Mammary microvascular endothelial cell (primary cell): Measurements from ENCODE around the genes ASTL and STARD7.

- RAMPAGE, long total RNA, result no peak
These were observed 553.9 kb downstream of the RPIA start for GRCh38 chr2:89245360-89245834.

GRCh38 chr2:95031382-95031572 lies 5.8 kb downstream of the MAL start:
- RAMPAGE, long total RNA, result no peak

- RAMPAGE, long total RNA, result no peak
These were observed 44.8 kb downstream of the MRPS5 start for GRCh38 chr2:95076682-95077255.

GRCh38 chr2:95345009-95346164 lies 48.2 kb downstream of the KCNIP3 start:
- RAMPAGE, long total RNA, result no peak

DNA sequence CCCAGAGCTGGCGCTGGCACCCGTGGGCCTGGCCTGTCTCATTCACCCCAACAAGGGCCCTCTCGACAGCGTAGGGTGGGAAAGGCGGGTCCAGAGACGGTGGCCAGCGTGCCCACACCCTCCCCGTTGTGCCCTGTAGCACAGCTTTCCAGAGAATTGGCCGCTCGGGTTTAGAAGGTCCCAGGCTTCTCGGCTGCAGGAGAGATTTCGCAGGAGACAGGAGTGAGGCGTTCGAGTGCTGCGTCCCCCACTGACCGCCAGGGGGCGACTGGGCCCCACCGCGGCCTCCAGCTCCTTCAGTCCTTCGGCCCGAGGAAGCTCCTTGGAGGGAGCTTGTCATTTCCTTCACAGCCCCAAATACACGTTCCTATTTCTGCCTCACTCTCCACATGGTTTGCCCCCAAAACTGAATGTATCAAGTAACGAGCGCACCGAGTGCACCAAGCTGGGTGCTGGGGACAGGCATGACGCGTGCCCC lies 13.4 kb upstream of the FAHD2A start:
- RAMPAGE, long total RNA, result no peak

DNA sequence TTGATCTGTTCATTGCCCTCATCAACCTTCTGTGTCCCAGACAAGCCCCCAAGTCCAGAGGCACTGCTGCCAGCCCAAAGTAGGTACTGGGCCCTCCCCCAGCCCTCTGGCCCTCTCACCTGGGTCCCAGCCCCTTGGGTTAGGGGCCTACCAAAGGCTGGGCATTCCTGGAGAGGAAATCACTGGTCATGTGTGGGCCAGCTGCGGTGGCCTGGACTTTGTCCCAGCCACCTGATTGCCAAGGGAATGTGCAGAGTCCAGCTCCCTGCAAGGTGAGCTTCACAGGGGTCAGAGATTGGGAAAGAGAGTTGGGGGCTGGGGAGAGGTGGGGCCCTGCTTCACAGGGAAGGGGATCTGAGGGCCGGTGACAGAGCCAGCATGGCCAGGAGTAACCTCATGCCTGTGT lies 12.0 kb upstream of the FAHD2A start:
- RAMPAGE, long total RNA, result no peak

GRCh38 chr2:95391780-95392214 lies 10.7 kb upstream of the FAHD2A start:
- RAMPAGE, long total RNA, result no peak

DNA sequence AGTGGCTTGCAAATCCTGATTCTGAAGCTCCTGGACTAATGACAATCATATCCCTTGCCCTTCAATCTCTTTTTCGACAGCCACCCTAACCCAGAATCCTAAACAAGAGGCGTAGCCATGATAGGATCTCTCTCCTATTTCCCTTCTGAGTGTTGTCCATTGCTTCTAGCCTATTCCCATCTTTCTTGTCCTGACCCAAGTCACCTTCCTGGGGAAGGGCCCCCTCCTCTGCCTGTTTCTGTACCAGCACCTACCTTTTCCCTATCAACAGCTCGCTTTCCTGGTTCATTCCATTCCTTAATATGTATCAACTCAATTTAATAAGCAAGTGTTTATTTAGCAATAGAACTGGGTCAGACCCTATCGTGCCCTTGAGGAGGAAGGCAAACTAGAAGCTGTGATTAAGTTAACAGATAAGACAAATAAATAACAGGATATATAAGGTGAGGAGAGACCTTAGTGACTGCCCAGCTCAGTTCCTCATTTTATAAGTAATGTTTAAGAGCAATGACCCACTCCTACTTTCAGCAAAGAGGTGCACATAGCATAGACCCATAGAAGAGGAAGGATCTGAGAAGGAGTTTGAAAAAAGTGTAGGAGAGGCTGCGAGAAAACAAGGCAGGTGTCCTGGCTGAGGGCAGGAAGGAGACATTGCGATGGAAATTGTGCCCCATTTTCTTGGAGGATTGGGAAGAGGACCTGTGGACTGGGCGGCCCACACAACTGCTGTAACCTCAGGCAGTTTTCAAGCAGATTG lies 74.0 kb downstream of the TRIM43 start:
- RAMPAGE, long total RNA, result no peak

DNA sequence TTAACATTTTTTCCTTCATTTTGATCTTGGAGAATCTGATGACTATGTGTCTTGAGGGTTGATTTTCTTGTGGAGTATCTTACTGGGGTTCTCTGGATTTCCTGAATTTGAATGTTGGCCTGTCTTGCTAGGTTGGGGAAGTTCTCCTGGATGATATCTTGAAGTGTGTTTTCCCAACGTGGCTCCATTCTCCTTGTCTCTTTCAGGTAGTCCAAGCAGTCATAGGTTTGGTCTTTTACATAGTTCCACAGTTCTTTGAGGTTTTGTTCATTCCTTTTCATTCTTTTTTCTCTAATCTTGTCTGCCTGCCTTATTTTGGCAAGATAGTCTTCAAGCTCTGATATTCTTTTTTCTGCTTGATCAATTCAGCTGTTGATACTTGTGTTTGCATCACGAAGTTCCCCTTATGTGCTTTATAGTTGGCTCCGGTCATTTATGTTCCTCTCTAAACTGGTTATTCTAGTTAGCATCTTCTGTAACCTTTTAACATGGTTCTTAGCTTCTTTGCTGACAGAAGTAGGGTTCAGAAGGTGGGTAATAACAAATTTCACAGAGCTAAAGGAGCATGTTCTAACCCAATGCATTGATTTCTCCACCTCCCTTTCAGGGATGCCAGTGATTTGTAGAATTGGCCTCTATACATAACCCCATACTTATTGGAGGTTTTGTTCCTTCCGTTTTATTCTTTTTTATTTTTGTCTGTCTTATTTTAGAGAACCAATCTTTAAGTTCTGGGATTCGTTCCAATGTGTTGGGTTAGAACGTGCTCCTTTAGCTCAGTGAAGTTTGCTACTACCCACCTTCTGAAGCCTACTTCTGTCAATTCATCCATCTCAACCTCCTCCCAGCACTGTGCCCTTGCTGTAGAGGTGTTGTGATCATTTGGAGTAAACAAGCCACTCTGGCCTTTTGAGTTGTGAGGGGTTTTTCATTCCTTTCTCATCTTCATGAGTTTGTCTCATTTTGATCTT lies 166.7 kb downstream of the ANKRD36C start:
- RAMPAGE, long total RNA, result no peak

DNA sequence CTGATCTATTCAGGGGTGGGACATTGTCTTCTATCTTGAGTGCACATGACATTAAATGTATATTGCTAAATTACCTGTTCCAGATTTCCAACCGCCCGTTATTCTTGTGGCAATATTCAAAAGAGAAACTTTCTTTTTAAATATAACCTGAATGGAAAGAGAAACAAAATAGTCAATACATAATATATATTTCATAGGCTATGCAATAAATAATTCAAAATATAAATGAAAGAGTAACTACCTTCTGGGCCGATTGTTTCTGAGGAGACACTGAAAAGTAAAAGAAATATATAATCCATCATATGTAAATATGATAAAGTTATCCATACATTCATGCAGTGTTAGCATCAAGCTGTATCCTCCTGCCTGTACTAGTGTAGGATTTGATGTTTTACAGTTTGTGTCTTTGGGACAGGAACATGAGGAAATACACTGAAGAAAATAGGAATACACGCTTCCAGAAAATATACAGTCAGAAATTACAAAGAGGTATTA lies 109.3 kb downstream of the ANKRD36C start:
- RAMPAGE, long total RNA, result no peak

GRCh38 chr2:96091543-96091831 lies 24.9 kb downstream of the ADRA2B start:
- RAMPAGE, long total RNA, result no peak

- RAMPAGE, long total RNA, result no peak
These were observed 17.5 kb downstream of the ADRA2B start for GRCh38 chr2:96098665-96099387.

DNA sequence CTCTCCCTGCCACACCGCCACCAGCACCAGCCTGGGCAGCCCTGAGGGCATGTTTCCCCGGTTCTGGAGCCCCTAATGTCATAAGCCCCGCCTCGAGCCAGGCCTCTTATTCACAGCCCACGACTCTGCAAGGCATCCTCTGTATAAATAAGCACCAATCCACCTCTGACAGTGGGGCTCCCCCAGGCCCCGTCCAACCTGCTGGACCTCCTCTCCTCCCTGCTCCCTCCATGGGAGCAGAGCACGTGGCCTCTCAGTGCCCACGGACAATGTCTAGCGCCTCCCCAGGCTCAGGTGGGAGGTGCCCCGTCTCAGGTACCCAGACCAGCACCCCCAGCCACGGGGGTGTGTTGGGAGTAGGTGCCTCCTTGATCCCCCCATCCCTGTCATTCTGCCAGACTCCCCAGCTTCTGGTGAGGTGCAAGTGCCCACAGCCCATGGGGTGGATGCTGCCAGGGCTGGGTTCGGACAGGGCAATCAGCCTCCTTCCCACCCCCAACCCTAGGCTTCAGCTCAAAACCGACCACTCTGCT lies 1.4 kb upstream of the ADRA2B start:
- RAMPAGE, long total RNA, result no peak

GRCh38 chr2:96138433-96138962 lies at the start of gene ASTL:
Gene ASTL, minus strand, starts transcription at chr2:96138502.
- RAMPAGE, long total RNA, result no peak

DNA sequence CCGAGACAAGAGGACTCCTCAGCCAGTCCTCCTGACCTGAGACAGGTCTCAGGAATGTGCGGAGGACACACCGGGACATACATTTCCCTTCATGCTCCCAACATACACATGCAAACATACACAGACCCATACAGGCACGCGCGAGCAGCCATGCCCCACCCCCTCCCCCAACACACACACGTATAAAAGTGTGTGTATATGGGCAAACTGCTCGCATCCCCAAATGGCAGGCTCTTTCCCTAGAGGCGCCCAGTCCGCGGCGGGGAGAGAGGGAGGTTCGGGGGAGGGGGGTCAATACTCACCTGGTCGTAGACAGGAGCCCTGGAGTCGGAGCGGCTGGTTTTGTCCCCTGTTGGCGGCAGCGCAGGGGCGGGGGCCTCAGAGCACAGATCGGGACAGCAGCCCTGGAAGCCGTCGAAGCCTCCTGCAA lies 766 bp downstream of the DUSP2 start:
- RAMPAGE, long total RNA, result no peak

- RAMPAGE, long total RNA, result no peak
These were observed 900 bp upstream of the DUSP2 start for GRCh38 chr2:96146034-96146646.

- RAMPAGE, long total RNA, result no peak
These were observed 14.1 kb upstream of the DUSP2 start for GRCh38 chr2:96159217-96159811.

GRCh38 chr2:96207734-96208891 lies at the start of gene STARD7:
Gene STARD7, minus strand, starts transcription at chr2:96208827.
- RAMPAGE, long total RNA, result start-site peak on the minus strand at chr2:96208260-96208352, 547 and 225 reads in 2 replicates; start-site peak on the minus strand at chr2:96208797-96208831, 316 and 71 reads in 2 replicates

DNA sequence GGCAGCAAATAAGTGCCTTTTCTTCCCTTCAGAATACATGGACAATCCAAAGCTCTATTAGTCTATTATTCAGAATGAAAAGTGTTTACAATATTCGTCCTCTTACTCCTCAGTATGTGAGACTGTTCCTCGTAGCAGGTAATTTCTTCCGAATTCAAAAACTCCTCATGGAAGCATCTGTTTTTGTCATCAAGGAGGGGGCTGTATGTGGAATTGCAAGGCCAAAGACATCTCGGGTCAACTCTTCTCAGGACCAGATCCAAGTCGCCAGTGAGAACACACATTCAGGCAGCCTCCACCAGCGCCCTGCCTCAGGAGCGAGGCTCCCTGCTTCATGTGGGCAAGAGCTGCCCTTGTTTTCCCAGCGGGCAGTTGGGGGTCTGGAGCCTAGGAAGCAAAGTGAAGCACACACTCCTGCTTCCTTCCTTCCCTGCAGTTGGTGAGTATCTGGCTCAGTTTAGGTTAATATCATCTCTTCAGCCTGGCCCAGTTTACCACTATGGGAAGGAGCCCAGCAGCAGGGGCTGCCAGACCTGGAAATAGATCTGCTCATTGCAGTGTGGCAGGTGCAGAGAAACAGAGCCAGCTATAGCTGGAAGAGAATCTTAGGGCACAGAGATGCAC lies 25.4 kb downstream of the TMEM127 start:
- RAMPAGE, long total RNA, result no peak

DNA sequence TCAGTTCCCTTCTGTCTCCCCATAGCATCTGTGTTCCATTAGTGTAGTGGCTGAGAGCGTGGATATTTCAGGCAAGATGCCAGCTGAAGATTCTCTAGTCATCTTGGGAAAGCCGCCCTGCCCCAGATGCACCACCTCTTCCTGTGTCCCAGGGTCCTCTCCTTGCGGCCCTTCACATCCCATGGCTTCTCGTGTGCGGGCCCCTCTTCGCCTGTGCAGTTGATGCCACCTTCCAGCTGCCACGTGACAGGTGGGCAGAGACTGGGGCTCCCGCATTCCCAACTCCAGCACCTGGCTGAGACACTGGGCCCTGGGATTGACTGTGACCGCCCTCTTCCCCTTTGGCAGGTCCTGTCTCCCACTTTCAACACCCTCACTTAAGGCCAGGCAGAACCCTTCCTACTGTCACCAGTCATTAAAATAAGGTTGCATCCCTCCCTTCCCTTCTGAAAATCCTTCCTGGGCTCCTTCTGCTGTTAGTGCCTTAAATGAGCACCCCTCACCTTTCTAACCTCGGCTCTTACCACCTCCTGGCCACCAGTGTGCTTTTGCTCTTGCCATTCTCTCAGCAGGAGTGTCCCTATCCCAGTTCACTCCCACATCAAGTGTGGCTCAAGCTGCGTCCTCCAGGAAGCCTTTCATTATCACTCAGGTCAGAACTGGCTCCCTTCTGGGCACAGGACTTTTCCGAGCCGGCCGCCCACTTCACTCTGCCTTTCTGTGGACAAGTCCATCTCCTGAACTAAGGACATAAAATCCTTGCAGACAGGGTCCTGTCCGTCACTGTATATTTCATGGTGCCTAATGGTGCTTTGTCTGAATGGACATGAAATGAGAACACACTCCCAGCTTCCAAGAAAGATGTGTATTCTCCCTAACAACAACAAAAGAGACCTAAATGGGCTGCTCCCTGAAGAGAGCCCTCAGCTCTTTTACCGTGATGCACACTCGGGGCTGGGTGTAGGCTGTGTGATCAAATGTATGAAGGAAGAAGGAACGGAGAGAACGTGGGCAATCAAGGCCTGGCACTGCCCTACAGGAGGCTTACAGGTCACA lies 15.7 kb downstream of the TMEM127 start:
- RAMPAGE, long total RNA, result no peak